CD14-positive monocyte (primary cell): Measurements from ENCODE around the genes DNAAF5, CYP2W1, C7orf50 and ELFN1.

DNA sequence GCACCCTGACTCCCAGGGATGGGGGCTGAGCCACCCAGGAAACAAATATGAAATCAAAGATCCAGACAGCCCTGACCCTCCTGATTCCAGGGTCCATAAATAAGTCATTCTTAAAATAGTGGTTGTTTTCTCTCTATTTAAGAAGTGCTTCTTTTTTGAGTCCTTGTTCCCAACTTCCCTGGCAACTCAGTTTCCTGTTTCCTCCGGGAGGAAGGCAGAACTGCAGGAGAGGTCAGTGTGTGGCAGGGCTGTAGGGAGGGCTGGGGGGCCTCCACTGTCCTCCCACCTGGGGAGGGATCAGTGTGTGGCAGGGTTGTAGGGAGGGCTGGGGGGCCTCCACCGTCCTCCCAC, 88.7 kb upstream of the PDGFA start:
- CAGE, long polyA plus RNA: no peak

- CAGE, long polyA plus RNA: no peak
Measured at GRCh38 chr7:726416-726834, at the start of gene DNAAF5. Gene DNAAF5, plus strand, starts transcription at chr7:726699.

GRCh38 chr7:816013-816561, 16.2 kb upstream of the SUN1 start:
- CAGE, long polyA plus RNA: no peak

- CAGE, long polyA plus RNA: start-site peak on the plus strand at chr7:816641-816647, 505 and 232 reads in 2 replicates
Measured at GRCh38 chr7:816562-817194, 15.6 kb upstream of the SUN1 start.

- CAGE, long polyA plus RNA: no peak
Measured at GRCh38 chr7:873058-873706, 3.2 kb upstream of the GET4 start.

- CAGE, long polyA plus RNA: no peak
Measured at GRCh38 chr7:907298-908216, 31.2 kb downstream of the GET4 start.

- CAGE, long polyA plus RNA: no peak
Measured at GRCh38 chr7:914723-915075, 38.3 kb downstream of the GET4 start.

GRCh38 chr7:923261-923778, 31.2 kb downstream of the ADAP1 start:
- CAGE, long polyA plus RNA: start-site peak on the plus strand at chr7:923534-923586, 11 and 5 reads in 2 replicates

DNA sequence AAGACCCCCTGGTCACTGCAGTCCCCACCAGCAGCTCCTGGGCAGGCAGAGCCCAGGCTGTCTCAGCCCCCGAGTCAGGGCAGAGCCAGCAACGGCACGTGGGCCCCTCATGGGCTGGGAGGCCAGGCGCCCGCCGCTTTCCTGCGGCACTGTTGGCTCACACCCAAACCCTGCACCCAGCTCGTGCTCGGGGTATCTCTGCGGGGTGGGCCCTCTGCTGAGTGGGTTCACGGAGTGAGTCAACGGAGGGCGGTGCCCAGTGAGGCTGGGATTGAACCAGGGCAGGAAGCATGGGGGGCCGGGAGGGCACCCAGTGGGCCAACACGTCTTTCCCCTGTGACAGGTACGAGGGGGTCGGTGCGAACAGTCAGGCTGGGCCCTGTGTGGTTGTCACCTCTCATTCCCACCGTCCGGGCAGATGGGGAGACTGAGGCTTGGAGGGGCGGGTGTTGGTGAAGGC, 28.9 kb downstream of the ADAP1 start:
- CAGE, long polyA plus RNA: no peak

DNA sequence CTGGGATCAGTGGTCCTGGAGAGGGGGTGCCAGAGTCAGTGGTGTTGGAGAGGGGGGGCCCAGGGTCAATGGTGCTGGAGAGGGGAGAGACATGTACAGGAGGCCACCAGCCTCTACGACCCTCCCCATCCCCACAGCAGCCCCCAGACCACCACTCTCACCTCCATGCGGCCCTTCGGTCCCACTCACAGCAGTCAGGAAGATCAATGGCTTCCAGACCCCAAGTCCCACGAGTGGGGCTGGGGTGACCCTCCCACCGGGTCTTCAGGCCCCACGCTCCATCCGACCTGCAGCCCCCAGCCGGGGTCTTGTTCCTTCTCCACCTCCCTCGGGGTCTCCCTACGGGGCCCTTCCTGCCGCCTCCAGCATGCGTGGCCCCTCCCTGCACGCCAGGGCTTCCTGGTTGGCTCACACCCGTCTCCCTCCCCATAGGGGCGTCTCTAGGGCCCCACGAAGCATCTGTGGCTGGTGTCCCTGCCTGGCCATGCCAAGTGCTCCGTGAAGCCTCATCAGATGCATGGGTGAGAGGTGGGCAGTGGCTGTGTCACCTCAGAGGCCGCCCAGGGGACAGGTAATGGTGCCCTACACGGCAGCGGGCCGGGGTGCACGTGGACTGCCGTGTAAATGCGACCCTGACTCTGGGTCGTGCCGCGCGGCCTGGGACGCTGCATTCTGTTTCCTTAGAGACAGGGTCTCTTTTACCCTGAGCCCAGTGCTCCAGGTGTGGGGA, 20.0 kb downstream of the ADAP1 start:
- CAGE, long polyA plus RNA: no peak

- CAGE, long polyA plus RNA: no peak
Measured at GRCh38 chr7:983122-983674, at the start of gene CYP2W1. Gene CYP2W1, plus strand, starts transcription at chr7:983181.

GRCh38 chr7:1076364-1077044, 11.4 kb upstream of the GPER1 start:
- CAGE, long polyA plus RNA: no peak

DNA sequence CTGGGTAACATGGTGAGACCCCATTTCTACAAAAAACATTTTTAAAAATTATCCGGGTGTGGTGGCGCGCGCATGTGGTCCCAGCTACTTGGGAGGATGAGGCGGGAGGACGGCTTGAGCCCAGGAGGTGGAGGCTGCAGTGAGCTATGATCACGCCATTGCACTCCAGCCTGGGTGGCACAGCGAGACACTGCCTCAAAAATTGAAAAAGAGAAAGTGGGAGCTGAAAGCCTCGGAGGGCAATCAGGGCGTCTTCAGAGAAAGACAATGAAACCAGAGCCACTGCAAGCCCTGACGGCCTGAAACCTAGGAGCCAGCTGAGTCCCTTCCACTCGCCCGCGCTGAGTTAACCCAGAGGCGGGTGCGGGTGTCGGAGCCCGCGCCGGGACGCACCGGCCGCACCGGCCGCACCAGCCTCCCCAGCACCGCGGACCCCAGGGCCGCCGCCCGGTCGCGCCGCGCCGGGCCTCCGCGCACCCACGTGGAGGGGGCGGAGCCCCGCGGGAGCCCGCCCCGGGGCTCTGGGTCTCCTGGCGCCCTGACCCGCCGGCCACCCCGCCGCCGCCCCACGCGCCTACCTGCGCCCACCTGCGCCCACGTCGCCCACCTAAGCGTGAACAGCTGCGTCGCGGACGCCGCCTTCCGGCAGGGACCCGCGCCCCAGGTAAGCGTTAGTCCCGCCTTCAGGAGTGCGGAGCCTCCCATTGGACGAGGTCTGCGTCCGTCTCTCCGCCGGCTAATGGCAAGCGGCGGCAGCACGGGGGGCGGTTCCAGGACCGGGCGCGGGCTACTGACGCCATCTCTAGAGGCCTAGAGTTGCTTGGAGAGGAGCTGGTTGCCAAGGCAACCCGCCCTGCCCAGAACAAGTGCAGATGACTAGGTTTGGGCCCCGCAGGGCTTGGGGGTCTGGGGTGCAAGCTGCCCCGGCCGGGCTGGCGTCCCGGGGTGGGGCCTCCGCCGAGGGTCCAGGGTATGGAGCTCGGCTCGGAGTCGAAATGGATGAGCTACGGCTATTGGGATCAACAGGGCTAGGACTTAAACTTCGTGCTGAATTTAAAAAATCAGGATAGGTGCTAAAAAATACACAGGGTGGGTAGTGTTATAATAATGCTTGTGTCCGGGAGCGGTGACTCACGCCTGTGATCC, at the start of gene C7orf50:
Gene C7orf50 (minus strand): TSS at position 637 of the 1,146 bp plus-strand sequence.
- CAGE, long polyA plus RNA: no peak

GRCh38 chr7:1192180-1192843, 32.3 kb upstream of the ZFAND2A start:
- CAGE, long polyA plus RNA: no peak

- CAGE, long polyA plus RNA: no peak
Measured at GRCh38 chr7:1456191-1456474, 3.1 kb downstream of the MICALL2 start.

DNA sequence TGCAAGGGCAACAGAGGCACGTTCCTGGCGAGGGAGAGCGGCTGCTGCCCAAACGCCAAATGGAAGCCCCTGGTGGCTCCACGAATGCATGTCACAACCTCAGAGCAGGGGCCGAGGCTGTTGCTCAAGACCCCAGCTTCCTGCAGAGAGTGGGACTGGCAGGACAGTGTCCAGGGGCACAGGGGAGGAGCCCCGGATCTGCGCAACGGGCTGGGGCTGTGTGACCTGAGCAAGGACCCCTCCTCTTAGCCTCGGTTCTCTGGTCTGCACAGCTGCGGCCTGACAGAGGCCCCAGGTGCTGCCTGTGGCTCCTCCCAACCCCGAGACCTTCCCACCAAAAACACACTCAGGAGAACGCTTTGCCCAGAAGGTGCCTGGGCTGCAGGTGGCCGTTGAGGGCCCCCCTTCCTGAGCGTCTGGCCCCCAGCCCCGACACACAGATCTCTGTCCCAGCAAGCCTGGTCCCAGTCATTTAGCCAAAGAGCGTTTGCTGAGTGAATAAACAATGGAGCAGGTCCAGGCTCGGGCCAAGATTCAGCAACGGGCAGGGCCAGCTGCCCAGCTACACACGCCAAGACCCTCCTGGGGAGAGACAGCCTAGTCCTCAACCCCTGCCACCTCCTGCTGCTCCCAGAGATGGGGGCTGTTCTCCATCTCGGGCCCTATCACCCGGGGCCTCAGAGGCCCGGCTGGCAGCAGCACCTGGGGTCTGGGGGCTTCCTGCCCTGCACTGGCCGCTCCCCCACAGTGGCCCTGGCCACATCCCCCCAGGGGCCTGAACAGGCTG, 1.1 kb downstream of the MICALL2 start:
- CAGE, long polyA plus RNA: no peak

GRCh38 chr7:1512655-1513152, 8.5 kb upstream of the INTS1 start:
- CAGE, long polyA plus RNA: no peak

DNA sequence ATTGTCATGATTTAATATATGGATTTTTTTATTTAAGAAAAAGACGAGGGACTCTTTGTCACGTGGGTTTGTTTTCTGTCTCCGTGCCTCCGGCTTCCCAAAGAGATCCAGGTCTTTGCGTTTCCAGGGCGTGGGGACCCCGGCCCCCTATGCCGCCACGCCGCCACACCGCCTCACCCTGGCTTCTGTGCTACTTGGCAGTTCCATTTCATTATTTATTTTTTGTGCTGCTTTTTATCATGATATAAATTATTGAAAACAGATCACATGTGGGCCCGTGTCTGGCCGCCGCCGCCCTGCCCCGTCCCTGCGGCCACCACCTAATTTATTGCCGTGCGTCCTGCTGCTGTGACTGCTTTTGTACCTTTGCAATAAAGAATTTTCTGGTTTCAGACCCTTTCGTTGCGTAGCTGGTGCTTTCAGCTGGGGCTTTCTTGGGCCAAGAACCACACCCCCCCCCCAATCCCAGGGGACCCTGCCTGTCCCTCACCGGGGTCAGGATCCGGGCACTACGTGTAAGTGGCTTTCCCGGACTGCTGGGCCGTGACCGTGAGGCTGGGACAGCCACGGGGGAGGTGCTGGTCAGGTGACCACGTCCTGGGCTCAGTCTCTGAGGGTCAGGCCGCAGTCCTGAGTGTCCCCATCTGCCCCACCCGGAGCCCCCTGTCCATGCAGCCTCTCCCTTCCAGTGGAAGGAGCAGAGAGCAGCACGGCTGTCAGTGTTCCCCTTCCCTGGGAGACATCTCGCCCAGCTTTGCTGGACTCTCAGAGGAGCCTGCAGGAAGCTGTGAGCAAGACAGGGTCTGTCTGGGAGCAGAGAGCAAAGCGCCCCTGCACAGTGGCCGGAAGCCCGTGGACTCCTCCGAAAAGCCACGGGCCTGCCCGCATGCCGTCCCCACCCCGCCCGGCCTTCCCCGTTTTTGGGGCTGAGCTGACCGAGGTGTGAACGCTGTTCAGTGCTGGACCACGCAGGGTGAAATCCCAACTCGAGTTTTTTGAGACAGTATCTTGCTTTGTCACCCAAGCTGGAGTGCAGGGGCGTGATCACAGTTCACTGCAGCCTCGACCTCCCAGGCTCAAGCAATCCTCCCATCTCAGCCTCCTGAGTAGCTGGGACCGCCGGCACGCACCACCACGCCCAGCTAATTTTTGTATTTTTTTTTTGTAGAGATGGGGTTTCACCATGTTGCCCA, 12.5 kb downstream of the MAFK start:
- CAGE, long polyA plus RNA: no peak

- CAGE, long polyA plus RNA: no peak
Measured at GRCh38 chr7:1664498-1665091, 5.5 kb upstream of the ELFN1 start.

DNA sequence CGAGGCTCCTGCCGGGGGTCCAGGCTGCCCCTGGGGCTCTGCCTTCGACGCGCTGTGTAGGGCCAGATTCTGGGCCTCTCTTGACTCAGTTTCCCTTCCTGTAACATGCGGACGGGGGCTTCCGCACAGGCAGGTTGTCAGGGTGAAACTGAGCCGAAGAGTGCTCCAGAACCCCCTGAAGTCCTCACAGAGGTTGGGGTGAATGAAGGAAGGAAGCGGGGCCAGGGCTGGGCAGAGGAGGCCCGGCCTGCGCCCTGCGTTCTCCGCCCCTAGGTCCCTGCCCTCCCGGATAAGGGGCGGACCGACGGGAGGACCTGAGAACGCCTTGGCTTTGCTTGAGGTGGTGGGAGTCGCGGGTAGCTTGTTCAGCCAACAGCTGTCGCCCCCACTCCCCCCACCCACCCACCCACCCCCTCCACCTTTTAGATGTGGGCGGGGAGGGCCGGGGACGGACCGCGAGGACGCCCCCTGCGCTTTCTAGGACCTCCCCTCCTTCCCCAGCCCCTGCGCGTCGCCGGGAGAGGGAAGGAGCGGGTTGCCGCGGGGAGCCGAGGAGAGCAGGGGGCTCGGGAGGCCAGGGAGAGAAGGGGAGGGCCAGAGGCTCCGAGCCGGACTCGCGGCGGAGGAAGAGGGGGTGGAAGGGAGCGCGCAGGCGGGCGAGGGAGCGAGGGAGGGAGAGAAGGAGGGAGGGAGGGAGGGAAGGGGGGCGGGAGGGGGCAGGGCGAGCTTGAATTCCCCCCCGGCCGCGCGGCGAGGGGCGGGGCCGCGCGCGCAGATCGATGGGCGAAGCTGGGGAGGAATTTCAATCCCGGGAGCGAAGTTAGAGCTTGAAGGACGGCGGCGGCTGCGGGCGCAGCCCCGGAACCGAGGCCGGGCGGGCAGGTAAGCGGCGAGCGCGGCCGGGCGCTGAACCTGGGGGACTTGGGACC, at the start of gene ELFN1:
Gene ELFN1 (plus strand): TSS at position 805 of the 929 bp plus-strand sequence.
- CAGE, long polyA plus RNA: no peak